Sternocleidomastoid (tissue), 1 donor: ENCODE measurements around the genes SLC22A13 and CX3CR1.

GRCh38 chr3:38254597-38255368 lies 10.8 kb upstream of the SLC22A13 start:
- PRO-cap, result no peak

GRCh38 chr3:38265364-38266042 lies at the start of gene SLC22A13:
Gene SLC22A13 (plus strand): TSS chr3:38265812.
- PRO-cap, result no peak

DNA sequence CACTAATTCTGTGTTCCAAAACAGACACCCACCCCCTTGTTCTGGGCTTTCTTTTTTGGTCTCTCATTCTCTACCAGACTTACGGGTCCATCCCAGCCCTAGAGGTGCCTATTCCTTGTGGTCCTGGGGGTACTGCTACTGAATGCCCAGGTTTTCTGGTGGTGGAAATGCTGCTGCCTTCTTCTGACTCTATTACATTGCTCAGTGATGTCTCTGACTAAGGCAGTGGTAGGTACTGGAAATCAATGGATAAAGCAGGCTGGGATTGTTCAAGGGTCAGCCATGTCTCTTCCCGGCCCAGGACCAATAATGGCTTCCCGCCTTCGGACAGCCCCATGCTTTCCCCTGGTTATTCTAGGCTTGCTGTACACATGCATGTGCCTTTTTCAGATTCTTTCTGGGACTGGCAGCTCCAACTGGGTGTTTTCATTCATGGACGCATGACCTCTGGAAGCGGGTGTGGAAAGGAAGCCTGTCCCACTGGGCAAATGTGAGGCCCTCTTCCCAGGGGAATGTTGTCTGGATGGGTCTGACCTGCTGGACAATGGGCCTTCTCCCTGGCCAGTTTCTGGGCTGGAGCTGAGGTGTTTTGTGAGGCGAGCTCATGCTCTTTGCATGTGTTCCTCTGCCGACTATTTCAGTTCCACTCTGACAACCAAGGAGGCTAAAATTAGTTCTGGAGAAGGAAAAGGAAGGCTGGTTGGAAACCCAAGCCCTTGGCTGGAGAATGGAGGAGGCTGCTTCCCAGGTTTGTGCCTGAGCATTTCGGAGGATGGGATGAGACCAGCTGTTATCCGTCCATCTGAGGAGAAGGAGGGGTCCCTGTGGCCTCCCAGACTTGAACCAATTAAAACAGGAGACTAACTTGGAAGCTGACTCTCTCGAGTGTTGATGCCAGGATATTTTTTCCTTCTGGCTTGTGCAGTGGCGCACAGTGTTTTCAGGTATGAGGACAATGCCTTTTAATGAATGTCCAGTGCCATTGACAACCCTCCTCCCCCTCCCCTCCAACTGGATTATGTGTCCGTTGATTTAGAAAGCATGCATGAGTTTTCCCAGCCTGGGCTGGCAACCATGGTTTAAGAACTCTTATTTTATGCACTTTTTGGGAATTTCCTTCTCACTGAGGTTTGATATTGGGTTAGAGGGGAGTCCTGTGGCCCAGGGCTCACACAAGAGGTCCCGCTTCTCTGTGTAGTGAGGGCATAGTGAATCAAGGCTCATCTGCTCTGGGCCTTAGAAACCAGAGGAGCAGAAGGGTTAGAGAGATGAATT lies 7.0 kb downstream of the ACVR2B start:
- PRO-cap, result no peak

GRCh38 chr3:38523850-38524501 lies 27.8 kb downstream of the EXOG start:
- PRO-cap, result no peak

DNA sequence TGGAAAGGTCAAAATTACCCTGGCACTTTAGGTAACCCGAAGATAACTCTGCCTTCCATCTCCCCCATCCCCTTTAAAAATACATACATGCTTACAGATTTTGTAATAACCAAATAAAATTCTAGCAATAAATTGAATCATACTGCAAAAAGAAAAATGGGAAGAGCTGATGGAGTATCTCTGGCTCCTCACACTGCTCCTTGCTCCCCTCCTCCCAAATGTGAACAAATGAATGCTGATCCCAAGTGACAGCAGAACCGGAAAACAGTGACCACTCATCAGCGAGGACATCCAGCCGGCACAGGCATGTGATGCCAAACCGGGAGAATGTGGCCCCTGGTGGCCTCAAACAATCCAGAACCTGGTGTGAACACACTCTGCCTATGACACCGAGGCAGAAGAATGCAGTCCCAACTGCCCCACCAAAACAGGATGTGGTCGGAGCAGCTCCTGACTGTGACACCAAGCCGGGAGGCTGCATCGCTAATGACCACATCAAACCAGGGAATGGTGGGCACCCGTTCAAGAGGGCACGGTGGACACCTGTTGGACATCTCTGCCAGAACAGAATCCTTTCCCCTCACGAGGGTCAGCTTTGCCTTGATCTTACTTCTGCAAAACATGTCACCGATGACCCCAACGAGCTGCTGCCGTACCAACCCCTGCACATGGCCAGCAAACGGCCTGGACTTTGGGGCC lies 15.4 kb downstream of the SCN5A start:
- PRO-cap, result no peak

- PRO-cap, result no peak
Observed at GRCh38 chr3:38960255-38960649, 91.5 kb downstream of the SCN11A start.

- PRO-cap, result no peak
Observed at GRCh38 chr3:39122607-39123318, 15.3 kb downstream of the TTC21A start.

- PRO-cap, result no peak
Observed at GRCh38 chr3:39144671-39145615, 8.4 kb downstream of the CSRNP1 start.

GRCh38 chr3:39150873-39151186 lies 2.6 kb downstream of the CSRNP1 start:
- PRO-cap, result bidirectional peak, plus-strand start at chr3:39151222, minus-strand start at chr3:39151044

GRCh38 chr3:39182217-39182688 lies 10.1 kb downstream of the XIRP1 start:
- PRO-cap, result no peak

DNA sequence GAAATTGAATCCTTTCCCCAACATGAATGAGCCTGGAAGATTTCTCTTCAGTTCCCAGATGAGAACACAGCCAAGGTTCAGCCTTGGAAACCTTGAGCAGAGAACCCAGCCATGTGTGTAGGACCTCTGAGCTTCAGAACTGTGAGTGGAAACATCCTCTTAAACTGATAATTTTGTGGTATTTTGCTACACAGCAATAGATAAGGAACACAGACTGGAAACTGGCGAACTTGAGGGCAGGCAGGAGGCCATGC lies 9.6 kb upstream of the XIRP1 start:
- PRO-cap, result no peak

- PRO-cap, result no peak
Observed at GRCh38 chr3:39279877-39280649, at the start of gene CX3CR1. Gene CX3CR1 (minus strand): TSS chr3:39280036.

- PRO-cap, result no peak
Observed at GRCh38 chr3:39639206-39639844, 170.1 kb upstream of the MYRIP start.

GRCh38 chr3:40308616-40309611 lies 593 bp upstream of the EIF1B start:
- PRO-cap, result bidirectional peak, plus-strand start at chr3:40309707, minus-strand start at chr3:40309508

GRCh38 chr3:40310721-40311346 lies 1.3 kb downstream of the EIF1B start:
- PRO-cap, result no peak

DNA sequence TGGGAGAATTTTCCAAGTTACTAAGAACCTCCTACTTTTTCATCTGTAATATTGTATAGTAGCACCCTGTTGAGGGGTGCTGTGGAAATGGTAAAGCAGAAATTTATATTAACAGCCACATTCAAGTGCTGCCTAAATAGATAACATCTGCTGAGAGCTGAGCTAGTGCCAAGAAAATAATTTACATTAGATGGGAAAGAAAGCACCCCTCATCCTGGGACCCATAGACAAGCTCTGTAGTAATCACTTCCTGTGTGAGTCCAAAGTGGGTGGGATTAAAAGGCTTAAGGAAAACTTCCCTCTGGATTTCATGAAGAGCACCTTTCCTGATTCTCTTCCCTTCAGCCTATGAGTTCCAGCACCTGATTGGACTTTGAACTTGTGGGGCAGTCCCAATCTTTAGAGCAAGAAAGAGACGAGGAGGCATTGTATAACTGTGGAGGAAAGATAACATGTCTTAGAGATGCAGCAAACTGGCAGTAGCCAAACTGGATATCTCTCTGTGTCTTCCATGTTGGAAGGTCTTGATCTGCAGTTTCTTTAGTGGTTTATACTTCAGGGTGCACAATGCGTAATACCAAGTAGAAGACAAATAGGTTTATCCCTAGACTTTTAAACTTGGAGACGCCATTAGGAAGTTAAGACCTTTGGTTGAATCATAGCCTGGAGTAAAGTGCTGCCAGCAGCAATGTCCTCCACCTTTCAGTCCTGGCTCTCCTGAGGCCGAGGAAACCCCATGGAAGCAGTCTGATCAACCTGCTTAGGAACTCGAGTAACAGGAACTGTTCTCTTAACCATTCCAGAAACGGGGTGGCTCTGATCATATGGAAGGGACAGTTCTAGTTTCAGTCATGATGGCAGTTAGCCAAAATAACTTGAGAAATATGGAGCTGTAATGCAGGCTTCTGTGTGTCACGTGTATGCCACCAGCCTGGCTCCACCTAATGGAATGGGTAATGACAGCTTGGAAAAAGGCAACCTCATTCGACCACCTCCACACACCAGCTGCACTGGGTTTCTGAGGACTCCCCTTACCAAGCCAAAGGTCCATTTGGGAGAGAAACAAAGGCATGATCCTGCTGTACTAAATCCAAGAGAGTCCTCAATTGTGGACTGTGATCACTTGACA lies 4.6 kb downstream of the EIF1B start:
- PRO-cap, result no peak

- PRO-cap, result no peak
Observed at GRCh38 chr3:40975439-40976421, 223.6 kb upstream of the CTNNB1 start.

GRCh38 chr3:41120204-41120704 lies 79.1 kb upstream of the CTNNB1 start:
- PRO-cap, result no peak

- PRO-cap, result no peak
Observed at GRCh38 chr3:41201079-41201698, 1.9 kb downstream of the CTNNB1 start.

GRCh38 chr3:41961321-41961916 lies 484 bp downstream of the ULK4 start:
- PRO-cap, result bidirectional peak, plus-strand start at chr3:41961634, minus-strand start at chr3:41961517